Peyer's patch (tissue), 4 donors: Measurements from ENCODE around the genes SSX5, PORCN, PRAF2 and PRICKLE3.

GRCh38 chrX:47247614-47248456 is 15.0 kb downstream of the USP11 start:
- PRO-cap, result no peak
- RAMPAGE, long total RNA, 4 experiments, result no peak in any of the 4 experiments

GRCh38 chrX:47315991-47316872 is 54.1 kb upstream of the ZNF157 start:
- PRO-cap, result no peak
- RAMPAGE, long total RNA, 4 experiments, result no peak in any of the 4 experiments

- PRO-cap, result no peak
- RAMPAGE, long total RNA, 4 experiments, result no peak in any of the 4 experiments
These were observed 7.7 kb upstream of the TIMP1 start for GRCh38 chrX:47574527-47574984.

- PRO-cap, result no peak
- RAMPAGE, long total RNA, 4 experiments, result no peak in any of the 4 experiments
These were observed 7.8 kb upstream of the CFP start for GRCh38 chrX:47637386-47638128.

- PRO-cap, result no peak
- RAMPAGE, long total RNA, 4 experiments, result no peak in any of the 4 experiments
These were observed 3.2 kb upstream of the UXT start for GRCh38 chrX:47662102-47662634.

GRCh38 chrX:48020830-48022121 is 14.5 kb downstream of the SPACA5 start:
- PRO-cap, result unidirectional peak, minus-strand start at chrX:48021286; unidirectional peak, minus-strand start at chrX:48021331
- RAMPAGE, long total RNA, 4 experiments, result no peak in any of the 4 experiments

GRCh38 chrX:48196490-48196870 is at the start of gene SSX5:
TSS of gene SSX5 (minus strand) at chrX:48196795.
- PRO-cap, result no peak
- RAMPAGE, long total RNA, 4 experiments, result no peak in any of the 4 experiments

DNA sequence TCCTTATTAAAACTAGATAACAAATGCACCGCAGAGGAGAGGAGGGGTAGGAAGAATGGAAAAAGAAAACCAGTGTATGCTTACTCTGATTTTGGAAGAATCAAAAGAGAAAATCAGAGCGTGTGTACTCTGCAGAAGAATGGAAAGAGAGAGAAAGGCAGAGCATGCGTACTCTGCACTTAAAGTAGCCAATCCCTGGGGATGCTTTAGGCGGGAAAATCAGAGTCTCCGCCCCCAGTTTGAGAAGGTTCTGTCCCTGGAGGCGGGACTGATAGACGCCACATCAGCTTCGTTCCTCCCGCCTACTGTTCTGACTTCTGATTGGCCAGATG is 23.6 kb downstream of the SSX1 start:
- PRO-cap, result no peak
- RAMPAGE, long total RNA, 4 experiments, result no peak in any of the 4 experiments

- PRO-cap, result no peak
- RAMPAGE, long total RNA, 4 experiments, result no peak in any of the 4 experiments
These were observed 689 bp downstream of the FTSJ1 start for GRCh38 chrX:48476698-48477077.

GRCh38 chrX:48508750-48509258 is at the start of gene PORCN:
TSS of gene PORCN (plus strand) at chrX:48508992.
- PRO-cap, result bidirectional peak, plus-strand start at chrX:48509017, minus-strand start at chrX:48508868
- RAMPAGE, long total RNA, 4 experiments, result no peak in any of the 4 experiments

DNA sequence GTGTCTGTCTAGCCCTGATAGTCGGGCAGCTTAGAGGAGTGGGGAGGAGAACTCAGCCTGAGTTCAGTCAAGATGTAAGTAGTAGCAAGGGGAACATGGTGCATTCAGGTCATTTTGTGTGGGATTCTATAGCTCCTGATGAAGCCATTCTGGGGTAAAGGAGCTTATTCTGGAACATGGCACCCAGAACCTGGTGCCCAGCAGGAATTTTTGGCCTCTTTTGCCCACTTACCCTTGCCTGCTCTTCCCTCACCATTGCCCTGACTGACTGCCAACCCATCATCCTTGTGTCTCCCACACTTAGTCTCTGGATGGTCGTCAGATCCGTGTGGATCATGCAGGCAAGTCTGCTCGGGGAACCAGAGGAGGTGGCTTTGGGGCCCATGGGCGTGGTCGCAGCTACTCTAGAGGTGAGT is 1.7 kb downstream of the RBM3 start:
- PRO-cap, result no peak
- RAMPAGE, long total RNA, 4 experiments, result no peak in any of the 4 experiments

GRCh38 chrX:48675881-48676515 is 7.6 kb upstream of the WAS start:
- PRO-cap, result bidirectional peak, plus-strand start at chrX:48676604, minus-strand start at chrX:48676365
- RAMPAGE, long total RNA, 4 experiments, result no peak in any of the 4 experiments

GRCh38 chrX:48685427-48686057 is 1.9 kb downstream of the WAS start:
- PRO-cap, result no peak
- RAMPAGE, long total RNA, 4 experiments, result start-site peak on the plus strand in 1 of 4 experiments, at chrX:48685578-48685584 at its widest, 18 reads per replicate

DNA sequence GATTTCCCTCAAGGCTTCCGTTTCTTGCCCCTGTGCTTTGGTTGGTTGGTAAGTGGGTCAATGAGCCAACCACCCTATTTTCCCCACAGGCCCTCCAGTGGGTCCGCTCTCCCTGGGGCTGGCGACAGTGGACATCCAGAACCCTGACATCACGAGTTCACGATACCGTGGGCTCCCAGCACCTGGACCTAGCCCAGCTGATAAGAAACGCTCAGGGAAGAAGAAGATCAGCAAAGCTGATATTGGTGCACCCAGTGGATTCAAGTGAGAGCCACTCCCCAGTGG is 3.0 kb downstream of the WAS start:
- PRO-cap, result no peak
- RAMPAGE, long total RNA, 4 experiments, result start-site peak on the plus strand in 2 of 4 experiments, centred at positions 152 to 192 of the sequence, 6 to 7 reads per replicate

DNA sequence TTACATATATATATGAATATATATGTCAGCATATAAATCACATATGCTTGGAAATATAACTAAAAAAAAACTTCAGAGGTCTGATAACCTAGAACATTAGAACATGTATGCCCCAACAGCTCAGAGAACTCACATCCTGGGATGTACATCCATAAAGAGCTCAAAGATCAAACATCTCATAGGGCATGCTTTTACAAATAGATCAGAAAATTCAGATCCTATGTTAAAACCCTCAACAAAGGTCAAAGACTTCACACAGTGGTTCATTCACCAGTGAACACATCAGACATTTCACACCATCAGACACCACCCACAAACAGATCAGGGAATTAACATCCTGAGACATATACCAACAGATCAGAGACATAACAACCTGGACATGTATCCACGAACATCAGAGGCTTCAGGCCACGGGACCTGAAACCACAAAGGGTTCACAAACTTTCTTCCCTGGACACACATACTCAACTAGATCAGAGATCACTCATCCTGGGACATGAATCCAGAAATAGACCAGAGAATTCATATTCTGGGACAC is 23.4 kb downstream of the SUV39H1 start:
- PRO-cap, result no peak
- RAMPAGE, long total RNA, 4 experiments, result no peak in any of the 4 experiments

- PRO-cap, result bidirectional peak, plus-strand start at chrX:48802513, minus-strand start at chrX:48802401; unidirectional peak, minus-strand start at chrX:48802806
- RAMPAGE, long total RNA, 4 experiments, result start-site peak on the plus strand in 3 of 4 experiments, at chrX:48802164-48802888 at its widest, 16 to 108 reads per replicate
These were observed 665 bp downstream of the HDAC6 start for GRCh38 chrX:48802298-48803165.

- PRO-cap, result bidirectional peak, plus-strand start at chrX:48937249, minus-strand start at chrX:48937100
- RAMPAGE, long total RNA, 4 experiments, result no peak in any of the 4 experiments
These were observed 18.1 kb upstream of the PIM2 start for GRCh38 chrX:48936780-48937538.

DNA sequence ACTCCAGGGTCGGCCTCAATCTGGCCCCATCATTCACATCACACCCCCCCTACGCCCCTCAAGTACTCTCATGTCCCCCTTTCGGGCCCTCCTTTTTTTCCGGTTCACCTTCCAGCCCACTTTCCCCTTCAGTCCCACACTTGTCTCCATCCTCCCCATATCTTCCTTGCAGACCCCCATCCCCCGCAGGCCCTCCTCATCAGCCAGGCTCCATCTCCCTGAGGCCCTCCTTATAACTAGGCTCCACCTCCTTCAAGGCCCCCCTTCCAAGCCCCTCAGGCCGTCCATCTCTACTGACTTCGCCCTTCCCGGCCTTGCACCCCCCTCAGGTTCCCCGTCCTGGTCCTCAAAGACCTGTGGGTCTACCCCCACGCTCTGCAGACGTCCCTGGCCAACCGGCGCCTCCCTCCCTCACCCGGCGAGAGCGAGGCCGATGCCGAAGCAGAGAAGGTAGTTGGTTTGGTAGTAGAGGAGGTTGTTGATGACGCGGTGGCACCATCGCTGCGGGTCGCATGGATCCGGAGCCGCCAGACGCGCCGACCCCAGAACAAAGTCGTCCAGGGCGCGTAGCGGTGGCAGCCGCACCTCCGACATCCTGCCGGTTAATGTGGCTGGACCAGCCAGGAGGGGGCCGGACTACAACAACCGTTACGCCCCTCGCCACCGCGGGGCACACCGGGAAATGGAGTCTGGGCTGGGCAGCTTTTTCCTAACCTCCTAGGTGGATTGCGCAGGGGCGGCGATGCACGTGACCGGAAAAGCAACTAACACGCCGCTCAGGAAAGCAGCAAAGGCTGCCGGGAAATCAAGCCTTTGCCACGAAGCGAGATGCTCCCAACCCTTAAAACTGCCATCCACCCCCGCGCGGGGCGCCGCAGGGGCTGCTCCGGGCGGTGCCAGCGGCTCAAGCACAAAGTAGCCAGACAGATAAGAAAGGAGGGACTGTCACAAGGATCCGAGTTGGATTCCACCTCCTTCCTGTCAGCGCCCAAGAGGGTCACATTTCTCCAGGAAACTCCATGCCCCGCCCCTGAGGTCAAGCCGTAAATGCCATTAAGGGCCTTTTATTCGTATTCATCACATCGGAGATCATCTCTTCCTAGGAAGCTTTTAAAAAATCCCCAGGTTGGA is at the start of gene PRAF2:
Gene PRAF2 (minus strand): TSS at position 609 of the 1,131 bp plus-strand sequence.
- PRO-cap, result bidirectional peak, plus-strand start at position 797 of the sequence, minus-strand start at position 597 of the sequence
- RAMPAGE, long total RNA, 4 experiments, result no peak in any of the 4 experiments

DNA sequence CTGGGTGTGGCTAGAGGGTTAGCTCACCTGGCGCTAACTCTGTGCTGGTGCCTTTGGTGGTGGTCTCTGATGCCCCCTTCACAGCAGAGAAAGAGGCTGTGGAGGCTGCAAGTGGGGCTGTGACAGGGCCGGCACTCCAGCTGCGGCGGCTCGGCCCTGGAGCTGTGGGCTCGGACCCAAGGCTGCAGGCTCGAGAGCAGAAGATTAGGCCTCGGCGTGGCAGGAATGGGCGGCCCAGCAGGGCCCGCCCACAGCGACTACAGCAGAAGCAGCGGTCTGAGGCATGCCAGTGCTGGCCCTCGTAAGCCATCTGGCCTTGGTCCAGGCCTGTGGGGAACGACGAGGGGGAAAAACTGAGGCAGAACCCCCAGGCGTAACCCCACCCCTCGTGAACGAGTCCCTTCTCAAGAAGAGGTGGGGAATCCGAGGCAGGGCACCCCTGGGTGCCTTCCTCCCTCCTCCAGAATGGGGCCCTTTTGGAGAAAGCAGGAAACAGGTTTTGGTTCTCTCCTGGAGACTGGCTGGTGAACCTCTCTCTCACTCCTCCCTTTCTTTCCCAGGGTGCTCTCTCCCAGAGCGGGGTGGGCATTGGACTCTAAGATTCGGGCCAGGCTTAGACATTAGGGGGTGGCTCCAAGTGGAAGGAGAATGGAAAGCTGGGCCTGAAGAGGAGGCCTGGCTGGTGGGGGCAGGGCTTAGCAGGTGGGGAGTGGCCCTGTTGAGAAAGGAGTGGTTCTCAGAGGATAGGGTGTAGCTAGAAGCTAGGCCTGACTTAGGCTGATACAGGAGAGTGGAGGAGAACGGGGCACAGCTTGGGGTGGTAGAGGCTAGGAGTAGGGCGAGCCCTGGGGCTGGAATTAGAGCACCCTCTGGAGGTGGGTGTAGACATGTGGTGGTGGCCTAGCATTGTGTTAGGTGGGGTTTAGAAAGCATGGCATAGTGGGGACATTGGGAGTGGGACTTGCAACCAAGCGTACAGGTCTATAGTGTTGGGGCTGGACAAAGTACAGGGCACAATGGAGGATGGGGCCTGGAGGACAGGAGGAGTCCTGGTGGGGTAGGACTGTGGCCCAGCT is 5.5 kb downstream of the PLP2 start:
- PRO-cap, result unidirectional peak, plus-strand start at position 780 of the sequence
- RAMPAGE, long total RNA, 4 experiments, result no peak in any of the 4 experiments

DNA sequence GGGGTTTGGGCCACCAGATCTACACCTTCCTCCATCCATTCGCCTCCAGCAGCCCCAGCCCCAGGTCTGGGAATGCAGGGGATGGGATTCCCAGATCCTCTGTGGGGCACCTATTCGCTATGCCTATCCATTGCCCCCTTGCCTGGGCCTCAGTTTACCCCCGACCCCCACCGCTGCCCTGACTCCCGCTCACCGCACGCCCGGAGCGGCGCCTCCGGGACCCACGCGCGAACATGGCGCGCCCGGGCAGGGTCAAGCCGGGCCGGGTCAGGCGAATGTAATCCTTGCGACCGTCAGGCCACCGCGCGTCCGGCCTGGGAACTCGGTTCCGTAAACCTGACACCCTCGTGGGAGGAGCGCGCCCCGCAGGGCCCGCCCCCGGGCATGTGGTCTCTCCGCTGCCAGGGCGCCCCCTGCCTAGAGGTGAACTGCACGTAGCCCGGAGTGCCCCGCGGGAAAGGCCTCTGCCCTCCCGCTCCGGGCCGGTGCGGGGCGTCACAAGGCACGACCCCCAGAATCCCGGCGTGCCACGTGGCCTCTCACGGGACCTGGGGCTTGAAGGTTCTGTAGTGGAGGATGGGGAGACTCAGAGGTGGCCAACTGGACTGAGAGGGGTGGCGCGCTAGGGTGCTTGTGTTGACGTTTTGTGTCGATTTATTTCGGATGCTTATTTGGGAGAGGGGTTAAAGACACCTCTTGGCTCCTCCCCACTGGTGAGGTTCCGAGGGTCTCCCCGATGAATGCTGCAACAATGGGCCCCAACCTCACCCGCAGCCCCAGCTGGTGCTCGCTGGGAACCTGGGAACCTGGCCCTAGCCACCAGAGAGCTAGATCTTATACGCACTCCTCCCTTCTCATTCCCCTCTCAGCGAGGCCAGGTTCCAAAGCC is at the start of gene PRICKLE3:
Gene PRICKLE3 (minus strand): TSS at position 311 of the 889 bp plus-strand sequence.
- PRO-cap, result bidirectional peak, plus-strand start at position 420 of the sequence, minus-strand start at position 311 of the sequence
- RAMPAGE, long total RNA, 4 experiments, result start-site peak on the minus strand in 4 of 4 experiments, centred at positions 307 to 320 of the sequence, 9 to 32 reads per replicate